Lower leg skin (tissue), 2 donors: ENCODE measurements around the genes NIPA2, TUBGCP5 and GOLGA6L2.

- PRO-cap, result no peak
- RAMPAGE, long total RNA, 2 experiments, result no peak in any of the 2 experiments
These were observed 115.3 kb downstream of the POTEB3 start for GRCh38 chr15:21324950-21325510.

GRCh38 chr15:22824965-22825328 lies 13.5 kb upstream of the NIPA2 start:
- PRO-cap, result no peak
- RAMPAGE, long total RNA, 2 experiments, result no peak in any of the 2 experiments

DNA sequence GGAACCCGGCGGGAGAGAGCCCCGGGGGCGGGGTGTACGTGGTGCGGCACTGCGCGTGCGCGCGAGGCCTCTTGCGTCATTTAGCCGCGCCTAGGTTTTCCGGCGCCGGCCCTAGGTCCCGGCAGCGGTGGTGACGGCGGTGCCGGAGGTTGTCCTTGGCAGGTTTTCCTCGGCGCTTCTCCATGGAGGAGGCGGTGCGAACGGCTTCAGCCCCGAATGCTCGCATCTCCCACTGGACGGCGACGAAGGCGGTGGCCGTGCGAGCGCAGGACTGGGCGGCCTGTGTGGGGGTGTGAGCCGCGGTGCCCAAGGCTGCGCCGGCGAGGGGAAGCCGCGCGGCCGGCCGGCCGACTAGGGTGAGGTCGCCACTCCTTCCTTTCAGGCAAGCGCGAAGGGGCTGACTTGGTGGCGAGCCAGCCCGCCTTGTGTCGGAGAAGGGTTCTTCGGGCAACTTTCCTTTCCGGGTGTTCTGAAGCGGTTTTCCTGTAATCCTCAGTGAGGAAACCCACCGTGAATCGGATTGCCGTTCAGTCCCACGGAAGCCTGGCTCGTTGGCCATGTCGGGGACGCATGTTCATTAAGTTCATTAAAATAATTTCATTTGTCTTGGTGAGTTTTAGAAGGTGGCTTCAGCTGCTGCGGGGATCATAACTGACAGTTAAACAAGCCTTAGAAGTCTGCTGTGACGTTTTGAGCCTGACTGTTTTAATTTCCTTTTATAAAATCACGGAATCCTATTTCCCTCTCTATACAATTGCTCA lies at the start of gene NIPA2:
Gene NIPA2, plus strand, starts transcription at position 101 of the 761 bp plus-strand sequence.
- PRO-cap, result bidirectional peak, plus-strand start at position 124 of the sequence, minus-strand start outside the sequence
- RAMPAGE, long total RNA, 2 experiments, result start-site peak on the plus strand in 1 of 2 experiments, centred at positions 150 to 299 of the sequence, 21 to 83 reads per replicate

DNA sequence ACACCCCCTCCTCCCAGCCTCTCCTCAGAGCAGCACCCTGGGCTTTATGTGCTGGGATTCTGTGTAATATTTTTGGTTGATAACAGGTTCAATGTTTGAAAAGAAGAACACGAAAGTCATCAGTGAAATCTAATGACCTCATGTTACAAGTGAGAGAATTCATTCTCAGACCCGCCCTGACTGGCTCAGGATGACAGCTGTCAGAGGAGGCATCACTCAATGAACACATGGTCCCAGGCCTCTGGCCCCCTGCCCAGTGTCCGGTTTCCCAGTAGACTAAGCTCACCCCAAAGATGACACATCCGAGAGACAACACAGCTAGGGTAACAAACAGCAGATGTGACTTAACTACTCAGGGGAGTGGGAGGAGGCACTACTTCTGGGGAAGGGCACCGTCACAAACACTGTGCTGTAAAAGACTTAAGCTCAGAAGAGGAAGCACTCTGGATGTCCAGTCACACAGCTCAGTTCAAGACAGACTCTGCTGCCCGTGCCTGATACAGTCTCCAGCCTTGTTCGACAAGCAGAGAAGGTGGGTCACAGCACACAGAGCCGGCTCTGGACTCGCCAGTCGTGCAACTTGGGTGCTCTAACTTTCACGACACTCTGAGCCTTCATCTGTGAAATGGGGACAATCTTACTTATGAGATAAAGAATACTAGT lies 49.0 kb downstream of the NIPA2 start:
- PRO-cap, result no peak
- RAMPAGE, long total RNA, 2 experiments, result no peak in any of the 2 experiments

GRCh38 chr15:22951865-22952290 lies 28.3 kb downstream of the CYFIP1 start:
- PRO-cap, result no peak
- RAMPAGE, long total RNA, 2 experiments, result no peak in any of the 2 experiments

GRCh38 chr15:23038583-23039828 lies at the start of gene TUBGCP5:
TUBGCP5 (minus strand) TSS chr15:23039569.
- PRO-cap, result bidirectional peak, plus-strand start at chr15:23039698, minus-strand start at chr15:23039569
- RAMPAGE, long total RNA, 2 experiments, result start-site peak on the minus strand in 1 of 2 experiments, at chr15:23039550-23039565 at its widest, 91 reads per replicate

DNA sequence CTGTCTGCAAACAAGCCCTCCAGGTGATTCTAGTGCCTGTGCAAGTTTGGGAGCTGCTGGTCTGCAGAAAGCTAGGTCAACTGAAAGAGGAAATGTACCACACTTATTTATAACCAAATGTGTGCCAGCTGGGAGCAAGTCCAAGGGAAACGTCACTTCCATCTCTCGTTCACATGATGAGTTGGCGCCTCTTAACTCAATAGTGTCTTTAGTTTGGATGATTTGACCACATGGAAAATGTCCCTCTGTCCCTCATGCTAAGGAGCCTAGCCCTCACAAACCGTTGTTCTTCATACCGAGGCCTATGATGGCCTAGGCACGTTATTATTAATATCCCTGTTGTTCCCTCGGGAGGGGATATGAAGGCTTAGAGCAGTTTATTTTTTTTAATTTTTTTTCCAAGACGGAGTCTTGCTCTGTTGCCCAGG lies 43.3 kb downstream of the GOLGA8S start:
- PRO-cap, result no peak
- RAMPAGE, long total RNA, 2 experiments, result no peak in any of the 2 experiments

DNA sequence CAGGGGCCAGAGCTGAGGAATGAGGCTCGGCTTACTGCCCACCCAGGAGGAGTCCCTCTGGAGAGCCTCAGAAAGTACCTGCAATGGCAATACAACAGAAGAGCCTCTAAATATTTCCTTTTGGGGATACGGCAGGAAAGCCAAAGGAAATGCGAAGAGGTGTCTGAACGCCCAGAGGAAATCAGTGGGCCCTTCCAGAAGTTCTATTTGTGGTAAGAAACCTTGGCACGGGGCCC lies 44.6 kb downstream of the GOLGA8S start:
- PRO-cap, result no peak
- RAMPAGE, long total RNA, 2 experiments, result no peak in any of the 2 experiments

GRCh38 chr15:23447114-23447383 lies at the start of gene GOLGA6L2:
GOLGA6L2 (minus strand) TSS chr15:23447243.
- PRO-cap, result no peak
- RAMPAGE, long total RNA, 2 experiments, result no peak in any of the 2 experiments

DNA sequence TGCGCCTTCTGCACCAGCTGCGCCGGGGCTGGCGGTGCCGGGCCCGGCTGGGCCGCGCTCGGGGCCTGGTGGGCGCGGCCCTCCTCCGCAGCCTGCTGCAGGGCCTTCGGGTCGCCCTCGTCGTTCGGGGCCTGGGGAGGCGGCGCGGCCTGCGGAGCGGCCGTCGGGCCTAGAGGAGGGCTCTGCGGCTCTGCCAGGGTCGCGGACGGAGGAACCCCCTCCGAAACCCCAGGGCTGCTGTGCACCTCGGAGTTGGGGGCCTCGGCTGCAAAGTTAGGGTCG lies 254 bp downstream of the NDN start:
- PRO-cap, result no peak
- RAMPAGE, long total RNA, 2 experiments, result no peak in any of the 2 experiments

DNA sequence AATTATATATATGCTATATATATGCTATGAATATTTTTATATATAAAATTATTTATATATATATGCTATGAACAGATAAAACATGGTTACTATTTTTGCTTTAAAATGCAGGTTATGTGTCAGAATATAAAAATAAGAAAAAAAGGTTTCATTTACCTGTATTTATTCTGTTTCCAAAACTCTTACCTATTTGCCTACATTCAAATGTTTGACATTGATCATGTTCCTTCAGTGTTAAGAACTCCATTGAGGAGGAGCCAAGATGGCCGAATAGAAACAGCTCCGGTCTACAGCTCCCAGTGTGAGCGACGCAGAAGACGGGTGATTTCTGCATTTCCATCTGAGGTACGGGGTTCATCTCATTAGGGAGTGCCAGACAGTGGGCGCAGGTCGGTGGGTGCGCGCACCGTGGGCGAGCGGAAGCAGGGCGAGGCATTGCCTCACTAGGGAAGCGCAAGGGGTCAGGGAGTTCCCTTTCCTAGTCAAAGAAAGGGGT lies 26.8 kb upstream of the NDN start:
- PRO-cap, result no peak
- RAMPAGE, long total RNA, 2 experiments, result no peak in any of the 2 experiments

DNA sequence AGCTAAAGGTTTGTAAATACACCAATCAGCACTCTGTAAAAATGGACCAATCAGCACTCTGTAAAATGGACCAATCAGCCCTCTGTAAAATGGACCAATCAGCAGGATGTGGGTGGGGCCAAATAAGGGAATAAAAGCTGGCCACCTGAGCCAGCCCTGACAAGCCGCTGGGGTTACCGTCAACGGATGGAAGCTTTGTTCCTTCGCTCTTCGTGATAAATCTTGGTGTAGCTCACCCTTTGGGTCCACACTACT lies 69.8 kb upstream of the NDN start:
- PRO-cap, result no peak
- RAMPAGE, long total RNA, 2 experiments, result no peak in any of the 2 experiments

DNA sequence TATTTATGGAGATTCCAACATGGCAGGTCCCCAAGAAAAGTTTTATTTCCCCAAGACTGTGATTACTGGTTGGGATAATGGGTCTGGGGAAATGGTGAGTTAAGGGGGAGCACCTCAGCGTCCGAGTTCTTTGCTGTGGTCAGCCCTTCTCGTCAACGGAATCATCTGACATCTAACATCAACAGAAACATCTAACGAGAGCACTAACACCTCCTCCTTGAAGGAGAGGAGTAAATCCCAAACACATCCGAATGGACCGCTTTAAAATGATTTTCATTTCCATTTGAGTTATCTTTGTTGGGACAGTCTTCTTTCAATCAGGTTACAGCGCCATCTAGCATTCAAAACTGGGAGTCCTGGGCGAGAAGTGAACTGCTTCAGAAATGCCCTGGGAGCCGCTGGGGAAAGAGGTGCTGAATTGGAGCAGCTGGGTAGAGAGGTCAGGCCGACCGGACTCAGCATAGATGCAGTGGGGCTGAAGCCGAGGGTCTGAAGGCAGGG lies 169.8 kb upstream of the NDN start:
- PRO-cap, result no peak
- RAMPAGE, long total RNA, 2 experiments, result no peak in any of the 2 experiments

GRCh38 chr15:24817316-24817669 lies 137.5 kb upstream of the SNRPN start:
- PRO-cap, result no peak
- RAMPAGE, long total RNA, 2 experiments, result no peak in any of the 2 experiments

GRCh38 chr15:24857630-24858369 lies 97.0 kb upstream of the SNRPN start:
- PRO-cap, result no peak
- RAMPAGE, long total RNA, 2 experiments, result no peak in any of the 2 experiments

GRCh38 chr15:25413696-25414363 lies 25.0 kb downstream of the UBE3A start:
- PRO-cap, result no peak
- RAMPAGE, long total RNA, 2 experiments, result start-site peak on the minus strand in 1 of 2 experiments, at chr15:25413882-25414155 at its widest, 22 reads per replicate

DNA sequence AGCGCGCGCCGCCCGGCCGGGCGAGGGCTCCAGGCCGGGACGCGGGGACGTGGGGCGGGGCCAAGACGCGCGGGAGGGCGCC lies 71 bp upstream of the UBE3A start:
- PRO-cap, result no peak
- RAMPAGE, long total RNA, 2 experiments, result no peak in any of the 2 experiments

DNA sequence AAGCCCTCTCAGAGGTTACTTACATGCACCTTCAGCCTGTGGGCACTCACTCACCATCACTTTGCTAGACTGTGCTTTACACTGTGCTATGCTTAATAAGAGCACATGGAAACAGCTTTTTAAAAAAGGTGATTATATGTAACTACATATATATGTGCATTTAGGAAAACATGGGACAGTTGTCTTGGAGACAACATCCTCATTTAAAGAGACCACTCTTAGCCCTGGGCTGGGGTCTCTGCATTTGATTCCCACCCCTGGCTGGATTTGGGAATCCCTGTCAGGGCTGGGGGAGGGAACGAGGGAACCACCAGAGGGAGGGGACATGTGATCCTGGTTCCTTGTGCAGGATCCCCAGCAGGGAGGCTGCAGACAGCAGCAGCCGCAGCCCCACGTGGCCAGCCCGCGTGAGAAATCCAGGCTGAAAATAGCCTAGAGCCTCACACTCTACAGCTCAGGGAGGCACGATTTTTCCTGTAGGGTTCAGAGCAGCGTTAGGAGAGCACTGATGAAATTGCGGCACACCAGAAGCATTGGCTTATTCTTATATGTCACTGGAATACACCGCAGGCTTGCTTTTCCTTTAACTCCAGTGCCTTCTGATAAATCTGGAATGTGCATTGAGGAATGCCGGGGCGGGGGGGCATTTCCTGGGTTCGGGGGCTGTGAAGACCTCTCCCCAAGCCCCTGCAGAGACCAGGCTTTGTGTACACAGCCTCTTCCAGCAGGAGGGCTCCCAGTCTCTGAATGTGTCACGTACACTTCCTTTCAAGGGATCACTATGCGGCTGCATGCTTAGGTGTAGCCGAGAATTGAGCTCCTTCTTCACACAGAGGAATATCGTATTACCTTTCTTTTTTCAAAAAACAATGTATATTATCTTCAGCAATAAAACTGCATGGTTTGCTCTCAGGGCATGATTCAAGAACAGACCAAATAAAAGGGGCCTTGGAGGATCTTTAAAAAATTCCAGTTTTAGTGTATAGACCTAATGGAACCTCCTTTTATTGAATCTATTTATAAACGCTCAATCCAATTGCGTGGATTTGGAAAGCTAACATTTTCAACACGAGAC lies 193.1 kb downstream of the ATP10A start:
- PRO-cap, result unidirectional peak, plus-strand start at position 486 of the sequence
- RAMPAGE, long total RNA, 2 experiments, result no peak in any of the 2 experiments

DNA sequence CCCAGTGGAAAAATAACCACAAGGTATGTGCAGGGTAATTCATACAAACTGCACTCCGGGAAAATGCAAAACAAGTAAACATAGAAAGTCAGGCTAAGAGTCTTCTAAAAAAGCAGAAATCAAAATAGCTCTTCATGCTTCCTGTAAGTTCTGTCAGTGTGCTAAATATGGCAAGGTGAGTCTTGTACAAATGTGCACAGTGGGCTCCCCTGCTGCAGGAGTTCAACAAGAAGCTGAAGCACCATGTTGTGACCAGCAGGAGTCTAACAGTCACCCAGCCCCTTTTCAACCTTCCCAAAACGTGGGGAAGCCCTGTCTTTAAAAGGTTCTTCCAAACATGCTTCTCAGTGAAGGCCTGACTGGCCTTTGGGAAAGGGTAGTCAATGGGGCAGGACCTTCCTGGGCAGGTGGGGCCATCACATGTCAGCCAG lies 10.0 kb downstream of the ATP10A start:
- PRO-cap, result no peak
- RAMPAGE, long total RNA, 2 experiments, result no peak in any of the 2 experiments

- PRO-cap, result unidirectional peak, minus-strand start at chr15:25934043
- RAMPAGE, long total RNA, 2 experiments, result no peak in any of the 2 experiments
These were observed 70.6 kb upstream of the ATP10A start for GRCh38 chr15:25933599-25934161.